Trachea (tissue), 1 donor: Measurements from ENCODE around the gene ARL4C.

GRCh38 chr2:233171579-233172293 is 79.7 kb upstream of the ATG16L1 start:
- PRO-cap: no peak

- PRO-cap: no peak
Measured at GRCh38 chr2:233190561-233191222, 60.8 kb upstream of the ATG16L1 start.

- PRO-cap: unidirectional peak, minus-strand start at chr2:233204585
Measured at GRCh38 chr2:233204396-233205093, 46.9 kb upstream of the ATG16L1 start.

DNA sequence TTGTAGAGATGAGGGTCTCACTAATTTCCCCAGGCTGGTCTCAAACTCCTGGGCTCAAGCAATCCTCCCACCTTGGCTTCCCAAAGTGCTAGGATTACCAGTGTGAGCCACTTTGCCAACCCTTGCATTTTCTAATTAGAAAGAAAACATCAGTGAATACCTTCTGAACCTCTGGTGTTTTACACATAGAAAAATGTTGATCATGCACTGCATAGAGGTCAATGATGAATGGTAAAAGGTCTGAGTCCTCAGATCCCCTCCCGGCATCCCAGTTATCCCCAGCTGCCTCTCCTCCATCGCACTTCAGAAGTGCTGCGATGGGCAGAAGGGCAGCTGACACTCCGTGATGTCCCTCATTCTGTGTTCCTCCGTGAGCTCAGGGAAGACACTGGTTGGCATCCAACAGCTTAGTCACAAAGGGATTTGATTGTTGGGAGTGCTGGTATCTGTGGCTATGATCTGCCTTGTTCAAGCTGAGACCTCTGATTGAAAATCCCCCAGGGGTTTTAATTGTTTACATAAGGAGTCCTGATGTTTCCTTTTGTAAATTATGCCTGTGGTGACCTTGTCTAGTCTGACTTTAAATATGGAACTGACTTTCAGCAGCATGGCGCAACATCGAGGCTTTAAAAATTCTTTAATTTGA is 19.0 kb upstream of the SAG start:
- PRO-cap: no peak

- PRO-cap: no peak
Measured at GRCh38 chr2:233372883-233373389, 18.6 kb downstream of the DGKD start.

GRCh38 chr2:233447880-233448625 is 93.8 kb downstream of the DGKD start:
- PRO-cap: no peak

GRCh38 chr2:233693493-233694618 is 1.2 kb downstream of the UGT1A6 start:
- PRO-cap: no peak

GRCh38 chr2:234289144-234289409 is 207.8 kb downstream of the ARL4C start:
- PRO-cap: no peak

GRCh38 chr2:234459494-234459992 is 37.3 kb downstream of the ARL4C start:
- PRO-cap: no peak

DNA sequence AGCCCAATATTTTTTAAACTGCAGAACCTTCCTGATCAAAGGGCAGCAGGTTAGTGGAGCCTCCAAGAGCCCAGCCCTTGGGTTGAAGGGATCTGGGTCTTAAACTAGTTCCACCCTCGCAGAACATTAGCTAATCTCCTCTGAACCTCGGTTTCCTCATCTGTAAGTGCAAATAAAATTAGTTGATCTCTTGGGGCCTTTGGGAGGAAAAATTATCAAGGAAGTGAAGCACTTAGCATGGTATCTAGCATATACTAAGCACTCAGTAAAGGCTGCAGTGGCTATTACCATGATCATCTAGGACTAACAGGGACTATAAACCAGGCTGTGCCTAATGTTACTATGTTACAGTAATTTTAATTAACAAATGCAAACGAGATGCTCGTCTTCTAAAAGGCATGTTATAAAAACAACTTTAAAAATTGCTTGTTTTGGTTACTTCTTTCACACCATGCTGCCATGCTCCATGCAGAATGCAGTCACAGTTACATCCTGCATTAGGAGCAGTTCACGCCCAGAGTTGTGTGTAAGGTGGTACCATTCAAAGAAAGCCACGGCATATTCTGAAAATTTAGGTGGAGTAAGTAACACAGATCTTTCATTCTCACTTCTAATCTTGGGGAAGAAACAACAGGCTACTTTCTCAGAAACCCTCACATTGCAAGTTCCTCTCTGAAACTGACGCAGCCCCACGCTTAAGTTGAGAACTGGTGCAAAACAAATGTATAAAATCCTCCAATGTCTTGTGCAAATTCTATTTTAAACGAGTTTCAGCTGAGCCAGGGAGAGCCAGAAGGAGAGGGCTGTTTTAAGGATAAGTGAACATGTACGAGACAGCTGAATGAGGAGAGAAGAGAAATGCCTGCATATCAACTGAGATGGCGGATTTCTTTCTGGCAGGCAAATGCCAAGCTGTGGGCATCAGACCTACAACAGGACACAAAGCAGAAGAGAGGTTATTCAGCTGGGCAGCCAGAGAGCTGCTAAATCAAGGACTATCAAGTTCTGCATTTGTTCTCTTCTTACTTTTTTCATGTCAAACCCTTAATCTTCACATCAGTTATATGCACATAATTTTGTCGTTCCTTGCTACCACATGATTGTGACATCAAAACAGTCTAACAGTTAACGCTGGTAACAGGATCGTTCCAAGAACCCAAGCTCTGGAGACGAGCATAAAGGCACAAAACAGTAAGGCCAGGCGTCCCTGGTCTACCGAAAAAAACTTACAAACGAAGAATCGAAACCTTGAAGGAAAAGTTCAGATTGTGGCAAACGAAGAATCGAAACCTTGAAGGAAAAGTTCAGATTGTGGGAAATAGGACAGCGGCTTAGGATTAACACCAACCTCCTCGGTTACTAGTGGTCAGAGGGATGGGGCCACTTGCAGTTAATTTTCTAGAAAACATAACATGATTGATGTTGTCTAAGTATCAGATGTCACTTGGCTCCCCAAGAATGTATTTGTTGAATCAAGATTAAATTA is 6.5 kb downstream of the ARL4C start:
- PRO-cap: no peak

GRCh38 chr2:234494181-234494562 is 2.7 kb downstream of the ARL4C start:
- PRO-cap: no peak

GRCh38 chr2:234496899-234497809 is at the start of gene ARL4C:
Gene ARL4C, minus strand, starts transcription at chr2:234497081.
- PRO-cap: bidirectional peak, plus-strand start at chr2:234497180, minus-strand start at chr2:234497058; bidirectional peak, plus-strand start at chr2:234497544, minus-strand start at chr2:234497319

DNA sequence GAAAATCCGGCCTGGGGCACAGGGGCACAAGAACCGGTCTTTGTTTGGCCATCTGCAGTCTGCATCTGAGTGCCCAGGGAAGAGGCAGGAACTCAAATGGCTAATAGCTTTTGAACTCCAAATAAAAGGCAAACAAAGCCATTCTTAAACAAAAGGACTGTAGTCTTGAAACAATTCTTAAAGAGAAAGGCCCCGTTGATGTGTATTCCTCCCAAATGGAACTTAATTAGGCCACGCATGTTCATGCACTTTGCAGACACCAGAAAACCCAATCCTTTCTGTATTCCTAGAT is 180.1 kb upstream of the ARL4C start:
- PRO-cap: no peak

- PRO-cap: no peak
Measured at GRCh38 chr2:234871149-234871802, 80.5 kb upstream of the SH3BP4 start.

DNA sequence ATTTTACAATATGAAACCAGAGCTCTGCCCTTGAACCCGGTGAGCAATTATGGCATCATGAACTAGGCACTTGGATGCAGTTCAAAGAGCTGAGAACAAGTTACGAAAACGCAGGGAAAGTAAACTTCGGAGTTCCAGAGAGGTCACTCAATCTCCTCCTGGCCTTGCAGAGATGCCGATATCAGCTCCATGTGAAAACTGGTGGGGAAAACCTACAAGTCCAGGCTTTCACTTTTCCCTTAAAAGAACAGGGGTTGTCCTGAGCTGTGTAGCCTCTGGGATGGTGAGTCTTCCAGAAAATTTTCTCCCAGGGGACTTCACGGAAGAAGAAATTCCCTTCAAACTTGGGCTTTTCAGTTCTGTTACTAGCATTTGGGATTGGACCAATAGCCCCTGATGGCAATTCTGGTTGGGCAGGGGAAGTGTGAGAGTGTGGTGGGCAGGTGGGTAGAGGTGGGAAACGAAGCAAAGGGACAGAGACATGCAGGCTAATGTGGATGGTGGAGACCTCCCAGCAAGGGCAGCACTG is 71.1 kb upstream of the SH3BP4 start:
- PRO-cap: no peak

GRCh38 chr2:234977681-234977947 is 25.8 kb downstream of the SH3BP4 start:
- PRO-cap: no peak

DNA sequence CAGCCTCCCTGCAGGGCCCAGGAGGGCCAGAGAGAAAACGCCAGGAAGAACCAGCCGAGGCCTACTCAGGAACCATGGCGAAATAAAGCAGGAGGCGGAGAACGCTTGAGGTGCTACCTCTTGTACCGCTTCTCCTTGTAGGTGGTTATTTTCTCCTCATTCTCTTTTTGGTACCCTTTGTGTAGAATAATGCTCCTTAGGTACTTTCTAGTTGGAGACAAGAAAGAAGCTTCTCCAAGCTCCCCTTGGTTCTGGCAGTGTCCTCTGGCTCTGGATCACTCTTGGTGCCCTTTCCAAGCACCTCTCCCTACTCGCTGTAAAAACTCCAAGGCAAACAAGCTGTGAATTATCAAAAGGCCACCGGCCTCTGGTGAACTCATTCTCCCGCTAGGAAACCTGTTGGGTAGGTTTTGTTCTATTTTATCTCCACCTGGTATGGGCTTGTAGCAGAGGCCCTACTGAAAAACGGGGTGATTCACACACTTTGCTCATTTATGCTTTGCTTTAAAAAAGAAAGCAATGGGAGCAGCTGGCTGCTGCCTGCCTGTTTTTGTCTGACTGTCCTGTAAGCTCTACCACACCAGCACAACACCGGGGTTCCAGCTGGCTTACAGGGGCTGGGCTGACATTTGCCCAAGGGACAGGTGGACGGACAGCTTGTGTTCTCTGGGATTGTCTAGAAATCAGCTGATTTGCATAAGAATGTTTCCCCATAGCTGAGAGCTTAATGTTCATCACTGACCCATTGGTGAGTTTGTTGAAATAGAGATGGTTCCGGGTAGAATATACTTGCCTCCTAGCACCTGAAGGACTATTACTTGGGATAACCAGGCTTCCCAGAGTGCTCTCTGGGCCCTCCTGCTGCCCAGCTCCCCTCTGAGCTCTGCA is 56.8 kb downstream of the SH3BP4 start:
- PRO-cap: no peak

- PRO-cap: no peak
Measured at GRCh38 chr2:235087847-235089116, 136.5 kb downstream of the SH3BP4 start.

- PRO-cap: no peak
Measured at GRCh38 chr2:235343381-235343723, 150.5 kb upstream of the AGAP1 start.

DNA sequence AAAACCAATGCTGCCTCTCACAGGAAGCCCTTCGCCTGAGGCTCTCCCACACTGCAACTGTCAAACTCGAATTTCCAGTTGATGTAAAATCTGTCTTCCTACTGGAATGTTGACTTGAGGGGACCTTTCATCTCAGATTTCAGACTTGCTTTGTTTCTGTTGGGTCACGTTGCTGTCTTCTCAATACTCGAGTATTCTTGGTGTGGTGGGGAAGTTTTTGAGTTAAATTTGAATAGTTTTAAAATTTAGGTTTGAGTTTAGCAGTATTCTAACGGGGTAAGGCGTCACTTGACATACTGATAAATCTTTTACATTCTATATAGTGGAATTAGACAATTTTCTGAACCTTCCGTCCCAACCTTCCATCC is 50.8 kb downstream of the AGAP1 start:
- PRO-cap: no peak